ENCODE measurements around a stretch of chr19.

GRCh38 chr19:13150604-13150995 is 389 bp downstream of the IER2 start:
- RAMPAGE, long total RNA = no peak
- RRBS, 2 experiments = no CpG with 5 or more reads among the region's 21 CpGs
CAGE:
- cytosol, long polyA minus RNA = no peak
- cytosol, long polyA plus RNA = no peak
- long polyA plus RNA = no peak
- nucleolus, long total RNA = no peak
- nucleus, long polyA plus RNA = no peak
- nucleus, long total RNA = no peak

DNA sequence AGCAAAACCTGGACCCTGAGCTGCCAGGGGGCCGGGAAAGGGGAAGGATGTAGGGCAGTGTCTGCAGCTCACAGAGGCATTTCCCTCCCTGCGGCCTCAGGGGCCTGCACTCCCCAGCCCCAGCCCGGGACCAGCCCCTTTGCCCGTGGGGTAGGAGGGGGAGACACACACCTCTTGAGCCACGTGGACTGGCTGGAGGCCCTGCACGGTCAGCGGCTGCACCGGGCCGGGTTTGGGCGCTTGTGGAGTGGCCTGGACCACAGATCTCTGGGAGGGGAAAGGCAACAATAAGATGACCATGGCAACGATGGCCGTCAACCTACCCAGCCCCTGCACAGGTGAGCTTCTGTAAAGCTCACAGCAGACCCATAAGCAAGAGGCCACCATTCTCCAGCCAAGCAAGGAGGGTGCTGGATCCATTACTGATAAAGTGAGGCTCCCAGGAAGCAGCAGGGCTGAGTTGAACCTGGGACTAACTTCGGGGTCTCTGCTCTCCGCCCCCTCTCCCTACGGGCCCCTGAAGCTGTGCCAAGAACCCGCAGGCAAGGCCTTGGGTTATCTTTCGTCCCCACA is 26.8 kb downstream of the RFX1 start:
- RAMPAGE, long total RNA = no peak
- RRBS, 2 experiments = 19 to 31% methylated on average over 4 to 7 of the region's 17 CpGs
CAGE:
- cytosol, long polyA minus RNA = no peak
- cytosol, long polyA plus RNA = no peak
- long polyA plus RNA = no peak
- nucleolus, long total RNA = no peak
- nucleus, long polyA plus RNA = no peak
- nucleus, long total RNA = no peak

DNA sequence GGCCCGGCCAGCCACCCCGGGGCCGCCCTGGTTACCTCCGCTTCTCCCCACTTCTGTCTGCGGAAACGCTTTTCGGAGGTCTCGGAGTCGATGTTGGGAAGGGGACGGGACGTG is 195 bp downstream of the RFX1 start:
- RAMPAGE, long total RNA = no peak
- RRBS, 2 experiments = 3% methylated on average over 5 of the region's 11 CpGs; no CpG with 5 or more reads in 1 of the 2 experiments
CAGE:
- cytosol, long polyA minus RNA = no peak
- cytosol, long polyA plus RNA = no peak
- long polyA plus RNA = no peak
- nucleolus, long total RNA = no peak
- nucleus, long polyA plus RNA = no peak
- nucleus, long total RNA = no peak

- RAMPAGE, long total RNA = no peak
- RRBS, 2 experiments = 98% methylated on average over 2 of the region's 20 CpGs
CAGE:
- cytosol, long polyA minus RNA = no peak
- cytosol, long polyA plus RNA = no peak
- long polyA plus RNA = no peak
- nucleolus, long total RNA = no peak
- nucleus, long polyA plus RNA = no peak
- nucleus, long total RNA = no peak
Measured at GRCh38 chr19:14042516-14043437, 11.2 kb downstream of the IL27RA start.

DNA sequence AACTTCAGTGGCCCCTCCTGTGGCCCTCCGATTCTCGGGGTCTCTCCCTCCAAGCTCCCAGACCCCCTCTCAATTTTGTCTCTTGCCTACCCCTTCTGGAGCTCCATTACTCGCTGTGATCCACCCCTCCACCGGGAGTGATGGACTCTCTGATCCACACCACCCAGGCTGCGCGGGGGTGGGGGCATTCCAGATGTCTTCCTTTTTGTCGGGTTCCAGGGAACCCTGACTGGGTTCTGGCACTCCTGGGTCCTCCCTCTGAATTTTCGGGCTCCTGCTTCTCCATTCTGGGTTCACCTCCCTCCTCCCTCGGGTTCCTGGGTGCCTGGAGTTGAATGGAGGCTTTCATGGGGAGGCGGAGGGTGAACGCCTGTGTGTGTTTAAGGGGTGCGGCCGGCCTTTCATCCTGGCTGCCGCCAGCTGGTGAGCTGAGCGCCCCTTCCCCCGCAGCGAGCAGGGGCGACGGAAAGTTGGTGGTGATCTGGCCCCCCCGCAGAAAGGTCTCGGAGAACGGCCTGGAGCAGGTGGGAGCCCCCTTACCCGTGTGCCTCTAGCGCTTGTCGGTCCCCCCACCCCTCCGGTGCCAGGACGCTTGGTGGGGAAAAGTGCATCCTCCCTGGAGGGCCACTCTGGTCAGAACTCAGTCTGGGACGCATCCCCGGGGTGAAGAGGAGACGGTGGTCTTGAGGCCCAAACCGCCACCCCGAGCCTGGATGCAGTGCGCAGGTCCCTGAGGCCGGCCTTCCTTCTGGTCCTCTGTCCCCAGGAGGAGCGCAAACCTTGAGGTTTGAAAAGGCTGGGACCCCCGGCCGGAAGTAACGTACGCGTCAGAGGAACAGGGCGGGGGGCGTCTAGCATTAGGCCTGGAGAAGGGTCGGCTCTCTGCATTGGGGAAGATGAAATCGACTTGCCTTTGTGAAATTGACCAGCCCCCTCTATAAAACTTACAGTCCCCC is 1.6 kb downstream of the MISP3 start:
- RAMPAGE, long total RNA = no peak
- RRBS, 2 experiments = 4 to 7% methylated on average over 10 of the region's 44 CpGs
CAGE:
- cytosol, long polyA minus RNA = no peak
- cytosol, long polyA plus RNA = no peak
- long polyA plus RNA = no peak
- nucleolus, long total RNA = no peak
- nucleus, long polyA plus RNA = no peak
- nucleus, long total RNA = no peak

DNA sequence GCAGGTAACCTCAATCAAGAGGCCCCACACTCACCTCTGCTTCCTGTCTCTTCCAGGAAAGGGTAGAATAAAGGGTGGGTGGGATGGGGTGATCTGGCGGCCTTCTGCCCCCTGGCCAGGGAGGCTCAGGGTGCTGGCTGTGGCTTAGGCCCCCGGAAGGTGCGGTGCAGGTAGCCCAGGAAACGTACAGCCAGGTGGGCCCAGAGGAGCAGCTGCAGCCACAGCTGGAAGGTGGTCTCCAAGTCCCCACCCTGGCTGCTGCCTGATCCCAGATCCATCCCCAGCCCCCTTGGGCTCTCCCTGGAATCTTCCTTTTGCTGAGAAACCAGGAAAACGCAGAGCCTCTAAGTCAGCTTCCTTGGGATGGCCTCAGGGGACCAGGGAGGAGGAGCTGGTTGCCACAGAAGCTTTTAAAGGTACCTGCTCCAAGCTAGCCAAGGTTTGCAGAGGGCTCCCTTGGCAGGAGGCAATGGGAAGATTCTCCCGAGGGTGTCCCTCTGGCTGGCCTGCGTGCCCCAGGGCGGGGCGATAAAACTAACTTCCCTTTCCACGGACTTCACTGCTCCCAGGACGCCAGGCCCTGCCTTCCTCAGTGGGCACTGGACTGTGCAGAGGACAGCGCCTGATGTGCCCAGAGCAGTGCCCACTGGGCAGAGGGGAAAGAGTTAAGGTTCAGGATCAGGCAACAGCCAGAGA is 5.2 kb downstream of the PRKACA start:
- RAMPAGE, long total RNA = no peak
- RRBS, 2 experiments = no CpG with 5 or more reads among the region's 12 CpGs
CAGE:
- cytosol, long polyA minus RNA = no peak
- cytosol, long polyA plus RNA = no peak
- long polyA plus RNA = no peak
- nucleolus, long total RNA = no peak
- nucleus, long polyA plus RNA = no peak
- nucleus, long total RNA = no peak

DNA sequence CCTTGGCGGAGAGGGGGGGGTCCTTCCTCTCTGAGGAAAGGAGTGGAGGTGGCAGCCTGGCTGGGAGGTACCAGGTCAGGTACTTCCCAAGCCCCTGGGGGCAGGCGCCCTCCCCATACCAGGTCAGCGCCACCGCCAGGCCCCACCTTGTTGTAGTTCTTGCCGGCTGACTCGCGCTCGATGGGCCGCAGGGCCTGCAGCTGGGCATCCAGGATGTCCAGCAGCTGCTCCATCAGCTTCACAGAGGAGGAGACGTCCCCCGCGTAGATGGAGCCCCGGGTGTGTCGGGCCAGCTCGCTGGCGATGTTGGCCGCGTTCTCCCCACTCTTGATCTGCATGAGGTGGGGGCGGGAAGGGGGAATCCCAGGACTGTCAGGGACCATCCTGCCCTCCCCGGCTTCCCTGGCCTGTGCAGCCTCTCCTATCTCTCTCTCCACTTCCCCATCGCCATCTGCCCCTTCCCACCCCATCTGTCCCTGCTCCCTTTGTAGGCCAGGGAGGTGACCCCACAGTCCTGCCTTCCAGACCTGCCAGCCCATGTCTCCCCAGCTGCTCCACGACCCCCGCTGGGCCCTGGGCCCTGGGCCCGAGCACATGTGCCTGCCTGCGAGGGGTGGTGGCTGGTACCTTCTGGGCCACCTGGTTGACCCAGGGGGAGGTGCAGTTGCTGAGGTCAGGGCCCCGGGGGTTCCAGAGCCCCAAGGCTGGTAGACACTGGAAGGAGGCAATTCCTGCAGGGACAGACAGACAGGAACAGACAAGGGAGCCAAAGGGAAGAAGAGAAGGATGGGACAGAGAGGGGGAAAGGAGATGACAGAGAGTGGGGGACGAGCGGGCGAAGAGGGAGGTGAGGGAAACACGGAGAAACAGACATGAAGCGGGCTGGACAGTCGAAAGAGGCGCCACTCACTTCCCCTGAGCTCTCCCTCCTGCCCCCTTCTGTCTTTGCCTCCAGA is 23.9 kb upstream of the ASF1B start:
- RAMPAGE, long total RNA = no peak
- RRBS, 2 experiments = 66% methylated on average over 10 of the region's 33 CpGs; no CpG with 5 or more reads in 1 of the 2 experiments
CAGE:
- cytosol, long polyA minus RNA = no peak
- cytosol, long polyA plus RNA = no peak
- long polyA plus RNA = no peak
- nucleolus, long total RNA = no peak
- nucleus, long polyA plus RNA = no peak
- nucleus, long total RNA = no peak

DNA sequence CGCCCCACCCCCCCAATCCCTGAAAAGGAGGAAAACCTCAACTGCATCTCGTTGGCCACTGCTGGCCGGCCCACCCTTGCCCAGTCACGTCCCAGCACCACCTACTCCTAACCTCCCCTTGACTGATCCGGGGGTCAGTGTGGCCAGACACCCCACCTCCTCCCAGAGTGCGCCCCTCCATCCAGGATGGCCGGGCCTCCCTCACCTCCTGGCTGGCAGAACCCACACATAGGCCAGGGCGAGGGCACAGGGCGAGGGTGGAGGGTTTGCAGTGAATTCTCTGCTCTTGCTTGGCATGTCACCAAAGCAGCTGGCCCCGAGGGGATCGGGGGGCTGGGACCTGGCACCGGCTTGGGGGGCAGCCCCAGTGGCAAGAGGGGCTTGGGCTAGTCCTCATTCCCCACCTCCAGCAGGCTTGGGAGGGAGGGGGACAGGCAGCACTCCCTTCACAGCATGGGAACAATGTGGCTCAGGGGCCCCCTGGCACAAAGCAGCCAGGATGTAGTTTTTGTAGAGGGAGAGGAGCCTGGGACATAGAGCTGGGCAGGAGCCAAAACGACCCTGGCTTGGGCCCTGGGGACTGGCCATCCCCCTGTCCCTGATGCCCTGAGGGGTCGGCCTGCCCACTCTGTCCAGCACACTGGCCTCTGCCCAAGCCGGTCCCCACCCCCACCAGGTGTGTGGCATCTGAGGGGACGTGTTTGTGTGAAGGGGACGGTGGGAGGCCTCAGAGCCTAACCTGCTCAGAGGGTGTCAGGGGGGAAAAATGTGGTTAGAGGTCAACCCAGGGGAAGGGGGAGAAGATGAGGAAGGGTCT is 28.5 kb upstream of the ASF1B start:
- RAMPAGE, long total RNA = no peak
- RRBS, 2 experiments = 19 to 42% methylated on average over 5 of the region's 17 CpGs
CAGE:
- cytosol, long polyA minus RNA = no peak
- cytosol, long polyA plus RNA = no peak
- long polyA plus RNA = no peak
- nucleolus, long total RNA = no peak
- nucleus, long polyA plus RNA = no peak
- nucleus, long total RNA = no peak

DNA sequence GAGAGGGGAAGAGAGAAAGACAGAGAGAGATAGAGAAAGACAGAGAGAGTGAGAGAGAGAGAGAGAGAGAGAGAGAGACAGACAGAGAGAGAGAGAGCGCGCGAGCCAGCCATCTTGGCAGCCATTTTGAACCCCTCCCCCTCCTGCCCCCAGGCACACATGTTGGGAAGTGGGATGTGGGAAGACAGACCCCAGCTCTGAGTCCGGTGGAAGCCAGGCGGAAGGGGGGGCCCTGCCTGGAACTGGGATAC is 1.4 kb downstream of the ADGRL1 start:
- RAMPAGE, long total RNA = no peak
- RRBS, 2 experiments = no CpG with 5 or more reads among the region's 5 CpGs
CAGE:
- cytosol, long polyA minus RNA = no peak
- cytosol, long polyA plus RNA = no peak
- long polyA plus RNA = no peak
- nucleolus, long total RNA = no peak
- nucleus, long polyA plus RNA = no peak
- nucleus, long total RNA = no peak

GRCh38 chr19:14248904-14250241 is 43.4 kb upstream of the ADGRL1 start:
- RAMPAGE, long total RNA = no peak
- RRBS, 2 experiments = 10% methylated on average over 2 of the region's 50 CpGs; no CpG with 5 or more reads in 1 of the 2 experiments
CAGE:
- cytosol, long polyA minus RNA = no peak
- cytosol, long polyA plus RNA = no peak
- long polyA plus RNA = no peak
- nucleolus, long total RNA = no peak
- nucleus, long polyA plus RNA = no peak
- nucleus, long total RNA = no peak

DNA sequence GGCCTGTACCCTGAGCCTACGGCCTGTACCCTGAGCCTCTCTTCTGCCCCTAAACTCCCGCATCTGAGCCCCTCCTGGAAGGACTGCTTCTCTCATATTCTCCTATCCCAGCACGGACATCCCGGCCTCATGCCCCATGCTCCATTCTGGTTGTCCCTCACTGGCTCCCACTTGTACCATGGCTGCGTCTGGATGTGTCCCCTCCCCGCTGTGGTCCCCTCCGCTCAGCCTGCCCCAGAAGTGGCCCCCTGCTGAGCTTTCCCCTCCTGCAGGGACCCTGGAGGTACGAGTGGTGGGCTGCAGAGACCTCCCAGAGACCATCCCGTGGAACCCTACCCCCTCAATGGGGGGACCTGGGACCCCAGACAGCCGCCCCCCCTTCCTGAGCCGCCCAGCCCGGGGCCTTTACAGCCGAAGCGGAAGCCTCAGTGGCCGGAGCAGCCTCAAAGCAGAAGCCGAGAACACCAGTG is 18.5 kb downstream of the PKN1 start:
- RAMPAGE, long total RNA = no peak
- RRBS, 2 experiments = 100% methylated on average over 3 of the region's 16 CpGs; no CpG with 5 or more reads in 1 of the 2 experiments
CAGE:
- cytosol, long polyA minus RNA = no peak
- cytosol, long polyA plus RNA = no peak
- long polyA plus RNA = no peak
- nucleolus, long total RNA = no peak
- nucleus, long polyA plus RNA = no peak
- nucleus, long total RNA = no peak

GRCh38 chr19:14554246-14554836 is 17.5 kb downstream of the NDUFB7 start:
- RAMPAGE, long total RNA = no peak
- RRBS, 2 experiments = 76% methylated on average over 3 of the region's 11 CpGs; no CpG with 5 or more reads in 1 of the 2 experiments
CAGE:
- cytosol, long polyA minus RNA = no peak
- cytosol, long polyA plus RNA = no peak
- long polyA plus RNA = no peak
- nucleolus, long total RNA = no peak
- nucleus, long polyA plus RNA = no peak
- nucleus, long total RNA = no peak

GRCh38 chr19:14565443-14565830 is 6.4 kb downstream of the NDUFB7 start:
- RAMPAGE, long total RNA = no peak
- RRBS, 2 experiments = no CpG with 5 or more reads among the region's 25 CpGs
CAGE:
- cytosol, long polyA minus RNA = no peak
- cytosol, long polyA plus RNA = no peak
- long polyA plus RNA = no peak
- nucleolus, long total RNA = no peak
- nucleus, long polyA plus RNA = no peak
- nucleus, long total RNA = no peak

DNA sequence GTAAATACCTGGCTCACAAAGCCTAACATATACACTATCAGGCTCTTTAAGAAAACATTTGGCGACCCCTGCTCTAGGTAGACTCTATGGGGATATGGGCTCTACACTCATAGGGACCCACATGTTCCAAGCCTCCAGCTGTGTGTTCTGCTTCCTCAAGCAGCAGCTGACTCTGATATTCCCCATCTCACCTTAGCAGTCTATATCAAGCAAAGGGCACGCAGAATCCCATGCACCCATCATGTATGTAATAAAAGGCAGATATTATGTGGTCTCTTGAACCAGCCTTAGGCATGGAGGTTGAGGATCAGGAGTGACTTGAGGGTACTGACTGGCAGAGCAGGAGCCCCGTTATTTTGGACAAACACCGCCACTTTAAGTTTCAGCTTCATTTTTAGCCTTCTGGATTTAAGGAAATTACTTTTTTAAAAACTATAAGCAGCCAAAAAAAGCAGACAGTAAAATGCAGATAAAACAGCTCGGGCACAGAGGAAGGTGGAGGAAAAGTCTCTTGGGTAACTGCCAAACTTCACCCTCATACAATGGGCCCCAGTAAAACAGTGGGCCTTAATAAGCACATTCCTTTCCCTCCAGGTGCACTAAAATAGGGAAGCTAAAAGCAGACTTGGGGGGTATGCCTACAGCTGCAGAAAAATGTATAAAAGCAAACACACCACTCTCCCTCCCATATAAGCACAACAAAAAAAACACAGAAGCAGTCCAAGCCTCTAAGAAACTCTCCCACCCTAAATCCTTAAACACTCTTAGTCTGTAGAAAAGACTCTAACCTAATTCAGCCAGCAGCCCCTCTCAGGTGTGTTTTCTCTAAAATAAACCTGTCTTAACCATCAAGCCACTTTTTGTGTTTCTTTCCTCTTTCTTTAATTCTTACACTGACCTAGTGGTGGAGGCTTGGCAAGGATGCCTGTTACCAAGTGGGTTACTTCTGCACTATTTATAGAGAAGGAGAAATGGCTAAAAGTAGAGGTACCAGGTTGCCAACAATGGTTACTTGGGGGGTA is 43.4 kb downstream of the ZNF333 start:
- RAMPAGE, long total RNA = no peak
- RRBS, 2 experiments = no CpG with 5 or more reads among the region's 5 CpGs
CAGE:
- cytosol, long polyA minus RNA = start-site peak on the minus strand centred at position 677 of the sequence, 9 bp wide, 40 reads
- cytosol, long polyA plus RNA = no peak
- long polyA plus RNA = no peak
- nucleolus, long total RNA = no peak
- nucleus, long polyA plus RNA = no peak
- nucleus, long total RNA = no peak

GRCh38 chr19:14740764-14741502 is 37.4 kb downstream of the ADGRE2 start:
- RAMPAGE, long total RNA = no peak
- RRBS, 2 experiments = no CpG with 5 or more reads among the region's 10 CpGs
CAGE:
- cytosol, long polyA minus RNA = no peak
- cytosol, long polyA plus RNA = no peak
- long polyA plus RNA = no peak
- nucleolus, long total RNA = no peak
- nucleus, long polyA plus RNA = no peak
- nucleus, long total RNA = no peak

DNA sequence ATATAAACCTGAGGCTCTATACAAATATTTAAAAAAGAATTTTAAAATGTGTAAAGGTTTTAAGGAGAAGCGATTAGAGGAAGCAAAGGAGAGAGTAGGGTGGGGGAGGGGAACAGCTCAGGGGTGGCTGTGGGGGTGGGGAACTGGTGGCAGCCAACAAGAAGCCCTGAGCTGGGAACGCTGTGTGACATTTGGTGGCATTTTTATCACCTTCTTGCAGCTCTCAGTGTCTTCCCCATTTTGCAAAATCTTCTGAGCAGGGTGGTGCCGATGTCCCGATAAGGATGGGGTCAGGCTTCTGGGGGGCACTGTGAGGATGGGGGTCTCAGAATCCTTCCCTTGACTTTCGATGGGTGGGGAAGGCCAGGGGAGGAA is 5.2 kb upstream of the ADGRE2 start:
- RAMPAGE, long total RNA = no peak
- RRBS, 2 experiments = no CpG with 5 or more reads among the region's 5 CpGs
CAGE:
- cytosol, long polyA minus RNA = no peak
- cytosol, long polyA plus RNA = no peak
- long polyA plus RNA = no peak
- nucleolus, long total RNA = no peak
- nucleus, long polyA plus RNA = no peak
- nucleus, long total RNA = no peak

- RAMPAGE, long total RNA = no peak
- RRBS, 2 experiments = no CpG with 5 or more reads among the region's 9 CpGs
CAGE:
- cytosol, long polyA minus RNA = no peak
- cytosol, long polyA plus RNA = no peak
- long polyA plus RNA = no peak
- nucleolus, long total RNA = no peak
- nucleus, long polyA plus RNA = no peak
- nucleus, long total RNA = no peak
Measured at GRCh38 chr19:15210107-15210775, 9.4 kb upstream of the NOTCH3 start.

- RAMPAGE, long total RNA = no peak
- RRBS, 2 experiments = 20% methylated on average over 3 of the region's 5 CpGs; no CpG with 5 or more reads in 1 of the 2 experiments
CAGE:
- cytosol, long polyA minus RNA = no peak
- cytosol, long polyA plus RNA = no peak
- long polyA plus RNA = no peak
- nucleolus, long total RNA = no peak
- nucleus, long polyA plus RNA = no peak
- nucleus, long total RNA = no peak
Measured at GRCh38 chr19:15219965-15220249, 12.3 kb downstream of the EPHX3 start.

DNA sequence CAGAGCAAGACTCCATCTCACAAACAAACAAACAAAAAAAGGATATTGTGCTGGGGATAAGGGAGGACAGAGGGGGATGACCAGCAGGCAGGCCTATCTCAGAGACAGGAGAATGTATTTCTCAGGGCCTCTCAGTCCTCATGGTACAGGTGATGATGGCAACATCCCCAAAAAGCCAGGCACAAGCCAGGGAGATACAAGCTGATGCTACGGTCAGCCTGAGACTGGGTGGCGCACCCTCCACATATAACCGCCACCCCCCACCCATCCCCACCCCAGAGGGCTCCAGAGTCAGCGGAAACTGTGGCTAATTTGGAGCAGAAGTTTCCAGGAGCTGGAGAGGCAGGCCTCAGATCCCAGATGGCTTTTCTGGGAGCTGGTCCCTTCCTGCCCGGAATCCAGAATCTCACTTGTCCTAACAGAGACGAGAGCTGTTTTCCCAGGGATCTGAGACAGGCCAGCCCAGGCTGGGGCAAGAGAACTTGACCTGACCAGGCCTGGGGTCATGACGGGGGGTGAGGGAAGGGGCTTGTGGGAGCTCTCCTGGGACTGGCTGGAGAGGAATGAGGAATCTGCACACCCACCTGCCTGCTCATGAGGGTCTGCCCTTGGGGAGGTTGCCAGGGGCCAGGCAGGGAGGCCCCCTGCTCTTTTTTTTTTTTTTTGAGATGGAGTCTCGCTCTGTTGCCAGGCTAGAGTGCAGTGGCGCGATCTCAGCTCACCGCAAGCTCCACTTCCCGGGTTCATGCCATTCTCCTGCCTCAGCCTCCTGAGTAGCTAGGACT is 6.5 kb downstream of the EPHX3 start:
- RAMPAGE, long total RNA = no peak
- RRBS, 2 experiments = no CpG with 5 or more reads among the region's 12 CpGs
CAGE:
- cytosol, long polyA minus RNA = no peak
- cytosol, long polyA plus RNA = no peak
- long polyA plus RNA = no peak
- nucleolus, long total RNA = no peak
- nucleus, long polyA plus RNA = no peak
- nucleus, long total RNA = no peak

- RAMPAGE, long total RNA = no peak
- RRBS, 2 experiments = no CpG with 5 or more reads among the region's 7 CpGs
CAGE:
- cytosol, long polyA minus RNA = no peak
- cytosol, long polyA plus RNA = no peak
- long polyA plus RNA = no peak
- nucleolus, long total RNA = no peak
- nucleus, long polyA plus RNA = no peak
- nucleus, long total RNA = no peak
Measured at GRCh38 chr19:15268785-15269193, 36.5 kb upstream of the EPHX3 start.